Hair follicular keratinocyte (primary cell): ENCODE data around the gene ZG16B.

- RAMPAGE, long total RNA = no peak
Measured at GRCh38 chr16:2531596-2532445, 613 bp upstream of the CEMP1 start.

DNA sequence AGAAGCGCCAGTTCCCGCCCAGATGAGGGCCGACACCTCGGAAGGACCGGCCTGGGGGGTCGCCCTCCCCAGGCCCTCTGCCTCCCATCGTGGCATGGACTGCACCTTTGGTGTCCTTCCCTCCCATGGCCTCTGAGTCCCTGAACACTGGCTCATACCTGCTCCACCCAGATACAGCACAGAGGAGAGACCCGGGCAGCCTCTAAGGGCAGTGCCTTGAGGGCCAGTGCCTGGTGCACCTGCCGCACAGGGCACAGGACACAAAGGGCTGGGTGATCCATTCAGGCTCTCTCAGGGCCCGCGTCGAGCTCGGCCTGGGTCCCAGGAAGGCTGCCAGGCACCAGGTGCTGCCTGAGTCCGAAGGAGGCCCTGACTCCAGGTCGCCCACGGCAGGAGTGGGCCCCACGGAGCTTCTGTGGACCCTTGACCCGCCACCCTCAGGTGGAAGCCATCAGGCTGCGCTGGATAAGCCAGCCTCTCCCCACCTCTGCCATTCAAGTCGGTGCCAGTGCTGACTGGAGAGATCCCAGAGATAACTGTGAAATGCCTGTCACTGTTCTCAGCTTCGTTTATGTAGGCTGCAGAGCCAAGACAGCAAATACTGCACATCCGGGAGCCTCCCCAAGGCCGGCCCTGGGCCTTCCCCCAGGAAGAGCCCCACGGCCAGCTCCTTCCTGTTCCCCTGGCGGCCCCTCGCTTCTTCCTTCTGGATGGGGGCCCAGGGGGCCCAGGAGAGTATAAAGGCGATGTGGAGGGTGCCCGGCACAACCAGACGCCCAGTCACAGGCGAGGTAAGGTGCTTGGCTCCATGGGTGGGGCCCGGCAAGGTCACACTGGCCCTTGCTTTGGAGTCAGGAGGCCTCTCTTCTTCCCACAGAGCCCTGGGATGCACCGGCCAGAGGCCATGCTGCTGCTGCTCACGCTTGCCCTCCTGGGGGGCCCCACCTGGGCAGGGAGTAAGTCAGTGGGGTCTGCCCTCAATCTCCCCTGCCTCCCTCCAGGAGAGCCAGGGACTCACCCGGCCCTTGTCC is at the start of gene ZG16B:
TSS of gene ZG16B (plus strand) at position 766 of the 1,031 bp plus-strand sequence.
- RAMPAGE, long total RNA = no peak

DNA sequence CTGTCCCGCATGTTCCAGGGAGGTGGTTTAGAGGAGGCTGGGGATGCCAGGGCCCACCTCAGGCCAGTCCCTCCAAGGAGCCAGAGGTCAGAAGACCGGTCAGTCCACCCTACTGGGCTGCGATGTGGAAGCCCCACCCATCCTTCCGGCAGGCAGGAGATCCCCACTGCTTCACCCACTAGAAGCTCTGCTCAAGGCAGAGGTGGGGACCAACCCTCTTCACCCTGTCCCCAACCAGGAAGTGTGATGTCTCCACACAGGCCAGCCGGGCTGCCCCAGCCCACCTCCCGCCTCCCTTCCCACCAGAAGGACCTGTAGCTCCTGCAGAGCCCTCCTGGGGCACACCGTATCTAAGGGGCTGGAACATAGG is 11.8 kb downstream of the ZG16B start:
- RAMPAGE, long total RNA = no peak

GRCh38 chr16:3009400-3010304 is 3.1 kb upstream of the CLDN9 start:
- RAMPAGE, long total RNA = no peak

- RAMPAGE, long total RNA = no peak
Measured at GRCh38 chr16:3022151-3023059, 1.3 kb downstream of the HCFC1R1 start.

DNA sequence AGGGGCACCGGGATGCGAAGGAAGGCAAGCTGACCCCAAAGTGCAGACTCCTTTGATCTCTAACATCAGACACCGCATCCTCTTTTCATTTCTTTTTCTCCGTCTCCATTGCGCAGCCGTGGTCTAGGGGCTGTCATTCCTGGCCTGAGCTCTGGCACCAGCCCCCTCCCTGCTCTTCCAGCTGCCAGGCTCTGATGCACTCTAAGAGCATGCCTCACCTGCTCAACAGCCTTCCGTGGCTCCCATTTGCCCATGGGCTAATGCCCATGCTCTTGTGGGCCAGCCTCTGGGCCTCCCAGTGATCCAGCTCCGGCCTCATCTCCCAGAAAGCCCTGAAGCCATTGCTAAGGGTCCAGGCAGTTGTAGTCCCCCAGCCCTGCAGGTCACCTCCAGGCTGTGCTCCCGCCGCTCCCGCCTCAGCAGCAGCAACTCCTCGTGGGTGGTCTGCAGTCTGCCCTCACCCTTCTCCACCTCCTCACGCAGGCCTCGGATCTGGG is 6.3 kb downstream of the THOC6 start:
- RAMPAGE, long total RNA = no peak

GRCh38 chr16:3070441-3070787 is 5.0 kb downstream of the IL32 start:
- RAMPAGE, long total RNA = no peak

GRCh38 chr16:3085913-3086366 is 13.2 kb downstream of the ZSCAN10 start:
- RAMPAGE, long total RNA = no peak

DNA sequence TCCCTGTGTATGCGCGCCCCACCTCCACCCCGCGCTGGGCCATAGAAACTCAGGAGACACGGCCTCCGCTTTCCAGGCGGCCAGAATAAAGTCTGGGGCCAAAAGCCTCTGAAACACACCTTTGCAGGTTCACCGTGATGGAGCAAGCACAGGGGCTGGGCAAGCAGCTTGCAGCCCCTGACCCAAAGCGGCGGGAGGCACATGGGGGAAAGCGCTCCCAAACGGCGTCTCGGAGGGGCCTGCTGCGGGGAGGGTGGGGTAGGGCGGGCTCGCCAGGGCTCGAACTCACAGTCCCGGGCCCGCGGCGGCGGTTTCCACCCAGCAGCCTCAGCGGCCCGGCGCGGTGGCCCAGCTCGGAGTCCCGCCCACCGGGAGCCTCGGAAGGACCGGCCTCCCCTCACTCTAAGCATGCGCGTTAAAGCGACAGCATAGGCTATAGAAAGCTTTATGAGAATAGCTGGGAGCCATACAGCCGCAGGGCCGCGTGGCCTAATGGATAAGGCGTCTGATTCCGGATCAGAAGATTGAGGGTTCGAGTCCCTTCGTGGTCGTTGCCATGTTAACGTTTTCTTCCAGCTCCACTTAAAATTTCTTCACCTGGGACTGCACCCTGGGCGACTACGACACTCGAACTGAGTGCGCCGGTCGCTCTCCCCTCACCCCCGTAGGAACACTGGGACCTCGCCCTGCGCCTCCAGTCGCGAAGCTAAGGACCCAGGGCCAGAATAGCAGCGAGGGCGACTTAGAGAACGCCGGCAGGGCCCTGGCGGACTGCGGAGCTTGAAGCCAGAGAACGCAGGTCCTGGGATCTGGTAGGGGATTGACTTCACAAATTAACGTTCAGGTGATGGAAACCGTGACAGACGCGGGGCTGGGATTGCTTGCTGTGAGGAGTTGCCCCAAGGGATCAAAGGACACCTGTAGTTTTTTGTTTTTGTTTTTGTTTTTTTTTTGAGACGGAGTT is 15.6 kb downstream of the ZNF213 start:
- RAMPAGE, long total RNA = no peak

DNA sequence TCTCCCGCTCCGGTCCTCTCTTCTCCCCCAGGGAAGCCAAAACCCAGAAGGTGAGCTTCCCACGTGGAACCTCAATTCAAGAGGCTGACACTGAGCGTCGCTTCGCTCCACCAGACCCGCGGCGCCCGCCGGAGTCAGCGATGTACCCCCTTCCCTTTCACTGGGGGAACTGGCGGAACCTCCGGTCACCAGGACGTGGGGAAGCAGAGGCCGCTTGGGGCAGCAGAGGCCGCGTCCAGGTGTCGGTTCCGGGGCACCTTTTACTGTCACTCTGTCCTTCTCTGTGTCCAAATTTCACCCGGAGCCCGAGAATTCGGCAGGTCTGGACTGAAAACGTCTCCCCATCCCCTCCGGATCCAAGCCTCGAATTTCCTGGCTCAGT is 48.4 kb downstream of the ZNF213 start:
- RAMPAGE, long total RNA = no peak

DNA sequence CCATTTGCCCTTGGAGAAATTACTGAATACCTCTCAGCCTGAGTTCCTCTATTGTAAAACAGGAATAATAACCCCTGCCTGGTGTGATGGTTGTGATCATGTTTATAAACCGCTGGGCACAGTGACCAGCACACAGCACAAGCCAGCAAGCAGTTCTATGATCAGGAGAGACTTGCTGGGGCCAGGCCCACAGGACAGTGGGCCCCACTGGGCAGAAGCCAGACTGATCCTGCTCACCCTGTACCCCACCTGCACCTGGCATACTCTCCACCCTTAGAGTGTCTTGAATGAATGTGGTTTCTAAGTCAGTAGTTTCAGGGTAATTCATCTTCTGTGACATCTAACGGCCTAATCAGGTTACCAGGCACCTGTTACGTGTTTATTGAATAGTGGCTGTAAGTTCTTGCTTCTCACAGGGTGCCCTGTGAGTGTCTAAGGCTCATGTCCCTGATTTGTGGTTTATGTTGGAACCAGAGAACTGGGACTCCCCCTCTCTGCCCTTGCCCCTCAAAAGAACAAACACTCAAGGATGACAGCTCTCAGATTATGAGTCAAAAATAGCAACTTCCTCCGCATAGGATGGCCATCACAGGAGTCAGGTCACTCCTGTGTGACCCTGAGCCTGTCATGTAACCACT is 7.1 kb upstream of the OR2C1 start:
- RAMPAGE, long total RNA = no peak

DNA sequence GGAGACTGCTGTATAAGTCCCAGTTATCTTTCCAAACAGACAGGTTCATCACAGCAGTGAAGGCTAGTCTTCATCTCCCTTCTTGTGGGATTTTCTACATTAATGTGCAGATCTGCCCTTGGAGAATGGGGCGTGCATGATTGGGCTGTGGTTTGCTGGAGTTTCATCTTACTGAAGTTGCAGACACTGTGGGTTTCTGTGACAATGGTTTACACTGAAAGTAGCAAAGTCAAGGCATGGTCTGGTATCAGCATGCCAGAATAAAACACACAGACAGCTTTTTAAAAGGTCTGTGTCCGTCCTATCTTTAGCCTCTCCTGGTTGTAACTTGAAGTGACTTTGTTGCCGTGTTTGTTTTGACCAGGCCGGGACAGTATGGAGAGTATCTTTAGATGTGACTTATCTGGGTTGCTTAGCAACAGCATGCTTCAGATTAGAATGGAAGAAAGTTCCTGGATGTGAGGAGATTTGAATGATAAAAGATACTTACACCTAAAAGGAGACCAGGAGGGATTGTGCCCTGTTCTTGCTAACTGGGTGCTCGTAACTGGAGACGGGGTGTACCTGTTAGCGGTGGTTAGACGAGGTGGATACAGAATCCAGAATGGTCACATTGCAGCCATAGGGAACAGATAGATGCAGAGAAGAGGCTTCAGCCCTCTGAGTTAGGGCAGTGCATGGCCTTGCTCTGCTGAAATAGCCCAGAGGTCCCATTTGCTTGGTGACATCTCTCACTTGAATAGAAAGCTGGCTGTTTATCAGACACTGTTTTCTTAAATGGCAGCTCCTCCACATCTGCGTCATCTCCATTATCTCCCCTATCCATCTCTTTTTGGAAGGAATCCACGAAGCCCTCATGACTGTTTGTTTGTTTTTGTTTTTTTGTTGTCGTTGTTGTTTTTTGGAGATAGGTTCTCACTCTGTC is 16.3 kb downstream of the NAA60 start:
- RAMPAGE, long total RNA = no peak

GRCh38 chr16:3468193-3468577 is 24.7 kb downstream of the NAA60 start:
- RAMPAGE, long total RNA = no peak

DNA sequence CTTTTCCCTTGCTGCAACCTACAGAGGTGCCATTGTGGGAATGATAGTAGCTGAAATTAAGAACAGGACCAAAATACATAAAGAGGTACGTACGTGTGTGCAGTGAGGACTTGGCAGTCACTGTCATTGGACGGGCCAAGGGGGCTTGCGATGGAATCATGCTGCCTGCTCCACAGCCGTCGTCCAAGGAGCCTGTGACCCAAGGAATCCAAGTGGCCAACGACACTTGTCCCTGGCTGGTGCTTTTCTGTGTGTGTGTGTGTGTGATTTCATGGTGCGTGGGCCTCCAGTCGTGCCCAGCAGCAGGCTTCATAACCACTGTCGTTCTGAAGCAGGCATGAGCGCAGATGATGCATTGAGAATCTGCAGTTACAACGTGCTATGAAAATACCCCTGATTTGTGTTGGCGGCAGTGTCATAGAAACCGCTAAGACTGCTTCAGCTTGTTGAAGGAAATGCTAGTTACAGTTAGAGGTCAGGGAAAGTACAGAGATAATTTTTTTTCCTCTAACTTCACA is 15.7 kb downstream of the C16orf90 start:
- RAMPAGE, long total RNA = no peak

DNA sequence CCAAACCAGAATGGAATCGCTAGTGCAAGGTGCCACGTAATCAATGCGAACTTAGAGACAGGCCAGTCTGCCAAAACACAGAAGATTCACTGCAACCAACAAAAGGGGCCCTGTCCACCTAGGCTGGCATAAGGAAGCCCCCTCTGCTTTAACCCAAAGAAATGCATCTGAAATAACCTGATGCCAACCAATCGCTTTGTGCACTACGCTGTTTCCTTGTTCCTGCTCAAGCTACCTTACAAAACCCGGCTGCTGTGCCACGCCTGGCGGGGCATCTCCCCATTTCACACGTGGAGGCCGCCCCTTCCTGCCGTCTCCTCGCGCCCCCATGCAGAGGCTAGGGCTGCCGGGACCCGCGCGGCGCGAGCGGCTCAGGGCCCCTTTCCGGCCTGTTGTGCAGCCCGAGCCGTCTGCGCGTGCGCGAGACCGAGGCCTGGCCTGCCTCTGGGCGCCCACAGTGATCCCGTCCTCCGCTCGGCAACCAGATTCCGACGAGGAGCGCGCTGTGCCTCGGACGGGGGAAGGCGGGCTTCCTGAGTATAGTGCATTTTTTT is 907 bp upstream of the CLUAP1 start:
- RAMPAGE, long total RNA = no peak

- RAMPAGE, long total RNA = no peak
Measured at GRCh38 chr16:3509484-3510016, 8.7 kb downstream of the CLUAP1 start.

GRCh38 chr16:3637133-3638138 is 17.1 kb upstream of the DNASE1 start:
- RAMPAGE, long total RNA = no peak

GRCh38 chr16:3655228-3655535 is 691 bp downstream of the DNASE1 start:
- RAMPAGE, long total RNA = no peak

- RAMPAGE, long total RNA = no peak
Measured at GRCh38 chr16:3659489-3660168, 5.1 kb downstream of the DNASE1 start.

- RAMPAGE, long total RNA = no peak
Measured at GRCh38 chr16:3661546-3662543, 7.4 kb downstream of the DNASE1 start.